T-cell (primary cell): ENCODE measurements around a stretch of chr2.

GRCh38 chr2:20108-20399, 26.3 kb downstream of the FAM110C start:
- PRO-cap, 7 experiments, result no peak in any of the 7 experiments

DNA sequence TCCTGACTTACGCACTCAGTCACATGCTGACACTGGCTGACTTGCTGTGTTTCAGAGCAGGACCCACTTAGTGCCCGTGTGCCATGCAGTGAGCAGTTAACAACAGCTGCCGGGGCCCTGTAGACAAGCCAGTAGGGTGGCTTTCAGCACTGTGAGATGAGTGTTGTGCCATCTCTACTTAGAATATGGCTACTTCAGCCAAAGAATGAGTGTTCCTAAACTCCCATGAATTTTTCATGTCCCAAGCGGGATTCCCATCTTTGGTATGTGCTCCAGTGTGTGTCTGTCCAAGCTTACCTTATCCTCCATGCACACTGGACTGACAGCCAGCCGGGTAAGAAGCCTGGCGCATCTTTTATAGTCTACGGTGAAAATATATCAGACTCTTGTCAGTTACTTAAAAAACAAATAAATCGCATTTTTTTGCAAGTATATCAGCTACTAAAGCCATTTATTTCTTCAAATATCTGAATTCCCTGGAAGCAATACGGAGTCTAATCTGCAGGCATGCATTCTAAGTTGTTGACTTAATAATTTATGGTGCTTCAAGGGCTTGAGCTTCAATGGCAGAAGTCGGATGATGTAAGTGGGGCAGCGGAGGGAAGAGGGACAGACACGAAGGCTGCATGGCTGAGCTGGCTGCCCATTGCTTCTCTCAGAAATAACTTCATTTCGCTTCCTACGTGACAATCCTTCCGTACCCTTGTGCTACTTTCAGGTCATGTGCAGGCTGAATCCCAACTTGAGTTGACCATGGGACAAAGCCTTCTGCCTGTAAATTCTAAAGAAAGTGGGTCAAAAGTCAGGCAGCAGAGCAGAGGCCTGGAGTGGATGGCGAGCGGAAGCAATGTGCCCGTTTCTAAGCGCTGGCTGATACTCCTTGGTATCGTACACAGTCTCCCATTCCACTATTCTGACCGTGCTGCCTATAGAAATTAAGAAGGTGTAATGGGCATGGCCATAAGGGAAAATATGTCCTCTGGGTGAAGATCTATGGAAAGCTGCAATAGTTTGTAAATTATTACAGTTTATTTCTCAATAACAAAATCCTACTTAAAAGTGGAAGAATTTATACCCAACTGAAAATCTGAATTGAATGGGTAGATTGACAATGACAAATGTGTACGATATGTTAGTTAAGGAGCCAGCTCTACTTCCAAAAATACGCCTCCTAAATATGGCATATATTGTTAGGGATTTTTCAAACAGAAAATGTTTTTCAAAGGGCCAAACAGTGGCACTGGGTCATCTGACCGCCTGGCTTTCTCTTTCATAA, 4.6 kb downstream of the ALKAL2 start:
- PRO-cap, 7 experiments, result peak in 1 of 7 experiments; most common plus-strand start position 982 of the sequence (in 1)

- PRO-cap, 7 experiments, result no peak in any of the 7 experiments
Measured at GRCh38 chr2:672992-673473, 4.2 kb downstream of the TMEM18 start.

DNA sequence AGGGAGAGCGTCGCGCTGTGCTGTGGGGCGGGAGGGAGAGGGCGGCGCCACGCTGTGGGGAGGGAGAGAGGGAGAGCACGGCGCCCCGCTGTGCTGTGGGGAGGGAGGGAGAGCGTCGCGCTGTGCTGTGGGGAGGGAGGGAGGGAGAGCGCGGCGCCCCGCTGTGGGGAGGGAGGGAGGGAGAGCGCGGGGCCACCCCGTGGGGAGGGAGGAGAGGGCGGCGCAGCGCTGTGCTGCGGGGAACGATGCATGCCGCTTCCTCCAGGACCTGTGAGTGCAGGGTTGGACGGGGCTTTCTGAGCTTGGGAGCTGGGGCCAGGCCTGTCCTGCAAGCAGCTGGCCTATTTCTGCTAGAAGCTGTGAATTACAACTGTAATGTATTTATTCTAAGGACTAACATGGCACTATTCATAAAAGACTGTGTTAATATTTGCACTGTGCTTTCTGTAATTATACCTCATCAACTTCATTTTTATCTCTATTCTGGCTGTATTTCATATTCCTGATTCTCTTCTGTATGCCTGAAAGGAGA, 106.2 kb downstream of the SNTG2 start:
- PRO-cap, 7 experiments, result no peak in any of the 7 experiments

GRCh38 chr2:1448782-1449195, 35.5 kb downstream of the TPO start:
- PRO-cap, 7 experiments, result no peak in any of the 7 experiments

DNA sequence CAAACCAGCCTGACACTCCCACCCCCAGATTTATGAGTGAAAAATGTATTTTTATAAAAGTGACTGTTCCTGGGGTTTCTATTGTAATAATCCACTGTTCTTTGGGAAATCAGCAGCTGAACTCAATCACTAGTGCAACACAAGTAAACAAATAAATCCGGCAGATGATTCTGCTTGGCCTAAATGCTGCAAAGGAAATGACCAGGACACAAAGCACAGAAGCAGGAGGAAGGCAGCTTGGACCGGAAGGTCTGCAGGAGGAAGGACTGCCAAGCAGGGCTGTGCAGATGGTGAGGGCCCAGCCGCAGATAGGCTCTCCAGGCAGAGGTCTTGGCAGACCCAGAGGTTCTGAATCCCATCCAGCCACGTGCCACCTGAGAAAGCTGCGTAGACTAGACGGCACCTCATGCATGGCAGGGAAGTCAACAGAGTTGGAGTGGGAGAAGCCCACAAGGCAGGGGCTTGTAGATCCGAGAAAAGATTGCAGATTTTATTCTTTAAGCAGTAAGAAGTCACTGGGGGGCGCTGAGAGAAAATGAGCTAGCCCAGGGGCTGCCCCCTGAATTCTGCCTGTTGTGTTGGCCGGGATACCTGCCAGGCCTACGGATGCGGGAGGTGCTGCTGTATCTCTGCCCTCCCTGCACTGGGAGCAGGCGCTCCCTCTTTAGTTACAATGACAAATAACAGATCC, 153.6 kb downstream of the PXDN start:
- PRO-cap, 7 experiments, result no peak in any of the 7 experiments

DNA sequence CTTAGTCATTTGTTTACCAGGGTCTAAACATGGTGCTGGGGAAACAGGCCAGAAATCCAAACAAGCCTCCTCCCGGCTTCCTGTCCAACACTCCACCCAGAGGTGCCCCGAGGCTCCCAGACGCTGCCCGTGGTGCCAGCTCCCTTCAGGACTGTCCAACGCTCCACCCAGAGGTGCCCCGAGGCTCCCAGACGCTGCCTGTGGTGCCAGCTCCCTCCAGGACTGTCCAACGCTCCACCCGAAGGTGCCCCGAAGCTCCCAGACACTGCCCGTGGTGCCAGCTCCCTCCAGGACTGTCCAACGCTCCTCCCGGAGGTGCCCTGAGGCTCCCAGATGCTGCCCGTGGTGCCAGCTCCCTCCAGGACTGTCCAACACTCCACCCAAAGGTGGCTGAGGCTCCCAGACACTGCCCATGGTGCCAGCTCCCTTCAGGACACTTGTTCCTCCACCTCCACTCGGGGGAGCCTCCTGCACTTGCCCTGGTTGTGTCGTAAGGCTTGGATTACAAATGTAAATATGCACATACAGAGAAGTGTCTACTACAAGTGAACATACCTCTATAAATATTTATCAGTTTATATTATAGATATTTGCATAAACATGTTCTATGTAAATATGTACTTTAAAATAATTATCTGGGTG, 143.4 kb downstream of the PXDN start:
- PRO-cap, 7 experiments, result no peak in any of the 7 experiments

DNA sequence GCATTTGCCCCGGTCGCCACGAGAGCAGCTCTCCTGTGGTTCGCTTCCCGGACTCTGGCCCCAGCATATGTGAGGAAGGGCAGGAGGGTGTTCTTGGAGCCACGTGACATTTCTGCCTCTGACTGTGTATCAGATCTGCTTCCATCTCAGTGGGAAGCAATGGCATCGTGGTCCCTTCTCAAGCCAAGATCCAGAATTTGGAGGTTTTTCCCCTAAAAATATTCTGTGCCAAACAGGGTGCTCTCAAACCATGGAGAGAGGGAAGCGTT, 74.2 kb upstream of the PXDN start:
- PRO-cap, 7 experiments, result no peak in any of the 7 experiments

GRCh38 chr2:2014121-2014858, 270.0 kb upstream of the PXDN start:
- PRO-cap, 7 experiments, result no peak in any of the 7 experiments

- PRO-cap, 7 experiments, result no peak in any of the 7 experiments
Measured at GRCh38 chr2:2328763-2329371, 2.2 kb downstream of the MYT1L start.

- PRO-cap, 7 experiments, result peak in 5 of 7 experiments; most common plus-strand start chr2:3127475 (in 2); most common minus-strand start chr2:3127372 (in 2)
Measured at GRCh38 chr2:3127208-3128294, 250.1 kb downstream of the EIPR1 start.

GRCh38 chr2:3222854-3223646, 154.6 kb downstream of the EIPR1 start:
- PRO-cap, 7 experiments, result peak in 7 of 7 experiments; most common plus-strand start chr2:3222996 (in 7); most common minus-strand start chr2:3223336 (in 4)

DNA sequence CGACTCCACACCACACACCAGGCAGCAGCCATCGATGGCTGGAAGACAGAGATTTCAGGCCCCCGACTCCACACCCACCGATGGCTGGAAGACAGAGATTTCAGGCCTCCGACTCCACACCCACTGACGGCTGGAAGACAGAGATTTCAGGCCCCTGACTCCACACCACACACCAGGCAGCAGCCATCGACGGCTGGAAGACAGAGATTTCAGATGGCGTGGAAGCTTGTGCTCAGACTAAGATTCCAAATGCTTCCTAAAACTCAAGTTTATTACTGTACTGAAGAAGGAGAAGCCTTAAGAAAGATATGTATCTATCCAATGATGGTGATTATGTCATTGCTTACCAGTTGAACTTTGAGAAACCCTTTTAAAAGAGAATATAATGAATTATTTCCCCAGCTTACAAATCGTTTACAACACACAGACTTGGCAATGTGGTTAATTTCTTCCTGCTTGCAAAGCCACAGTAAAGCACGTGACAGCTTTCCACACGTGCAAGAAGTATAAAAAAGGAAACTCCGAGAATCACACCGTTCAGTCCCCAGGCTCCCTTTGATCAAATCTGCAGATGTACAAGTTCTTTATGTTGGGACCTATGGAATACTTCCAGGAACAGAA, 135.1 kb downstream of the EIPR1 start:
- PRO-cap, 7 experiments, result peak in 3 of 7 experiments; most common plus-strand start position 536 of the sequence (in 3); most common minus-strand start position 282 of the sequence (in 1)

GRCh38 chr2:3280645-3281276, 96.9 kb downstream of the EIPR1 start:
- PRO-cap, 7 experiments, result no peak in any of the 7 experiments

- PRO-cap, 7 experiments, result no peak in any of the 7 experiments
Measured at GRCh38 chr2:3324862-3325224, 52.8 kb downstream of the EIPR1 start.

DNA sequence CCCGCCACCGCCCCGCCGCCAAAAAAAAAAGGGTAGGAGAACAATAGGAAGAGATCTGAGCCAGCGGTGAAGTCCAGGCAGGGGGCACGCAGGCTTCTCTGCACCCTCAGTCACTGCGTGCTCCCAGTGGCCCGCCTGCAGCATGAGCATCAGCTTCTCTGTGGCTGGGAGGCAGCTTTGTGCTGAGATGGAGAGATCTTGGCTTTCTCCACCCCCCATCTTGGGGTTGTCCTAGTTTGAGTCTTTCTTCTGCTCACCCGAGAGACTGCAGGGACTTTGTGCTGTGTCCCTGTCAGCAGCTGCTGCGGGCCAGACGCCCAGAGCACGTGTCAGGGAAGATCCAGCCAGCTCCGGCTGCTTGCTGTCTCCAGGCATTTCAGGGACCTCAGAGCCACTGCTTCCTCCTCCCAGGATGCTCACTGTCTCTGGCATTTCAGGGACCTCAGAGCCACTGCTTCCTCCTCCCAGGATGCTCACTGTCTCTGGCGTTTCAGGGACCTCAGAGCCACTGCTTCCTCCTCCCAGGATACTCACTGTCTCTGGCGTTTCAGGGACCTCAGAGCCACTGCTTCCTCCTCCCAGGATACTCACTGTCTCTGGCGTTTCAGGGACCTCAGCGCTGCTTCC, 20.4 kb downstream of the TRAPPC12 start:
- PRO-cap, 7 experiments, result no peak in any of the 7 experiments

GRCh38 chr2:3452918-3453955, 66.1 kb downstream of the ADI1 start:
- PRO-cap, 7 experiments, result no peak in any of the 7 experiments

DNA sequence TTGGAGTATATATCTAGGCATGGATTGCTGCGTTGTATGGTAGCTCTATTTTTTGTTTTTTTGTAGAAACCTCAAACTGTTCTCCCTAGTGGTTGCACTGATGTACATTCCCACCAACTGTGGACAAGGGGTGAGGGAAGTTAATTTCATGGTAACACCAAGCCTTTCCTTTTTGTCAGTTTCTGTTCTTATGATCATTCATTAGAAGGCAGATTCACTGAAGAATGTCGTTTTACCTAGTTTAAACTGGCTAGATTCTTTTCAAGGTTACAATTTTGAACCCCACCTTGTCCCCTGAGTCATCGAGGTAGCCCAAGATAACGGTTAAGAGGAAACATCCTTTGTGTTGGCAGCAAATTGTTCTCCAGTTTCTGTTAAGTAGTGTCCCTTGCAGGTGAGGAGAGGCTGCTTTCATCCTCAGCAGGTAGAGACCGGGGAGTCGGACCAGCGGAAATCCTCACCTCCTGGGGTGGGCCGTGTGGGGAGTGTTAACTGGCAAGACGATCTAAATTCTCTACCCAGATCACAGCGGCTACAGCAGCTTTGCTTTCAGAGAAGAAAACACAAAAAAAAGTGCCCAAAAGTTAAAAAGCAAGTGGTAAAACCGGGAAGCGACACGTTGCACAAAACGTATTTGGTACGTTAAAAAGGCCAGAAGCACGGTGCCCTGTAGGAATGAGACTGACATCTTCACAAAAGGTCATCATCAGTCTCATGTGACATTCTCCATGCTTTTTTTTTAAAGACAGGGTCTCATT, 63.3 kb downstream of the ADI1 start:
- PRO-cap, 7 experiments, result no peak in any of the 7 experiments

GRCh38 chr2:3535654-3536730, 16.7 kb upstream of the ADI1 start:
- PRO-cap, 7 experiments, result peak in 4 of 7 experiments; most common plus-strand start chr2:3536262 (in 4)

DNA sequence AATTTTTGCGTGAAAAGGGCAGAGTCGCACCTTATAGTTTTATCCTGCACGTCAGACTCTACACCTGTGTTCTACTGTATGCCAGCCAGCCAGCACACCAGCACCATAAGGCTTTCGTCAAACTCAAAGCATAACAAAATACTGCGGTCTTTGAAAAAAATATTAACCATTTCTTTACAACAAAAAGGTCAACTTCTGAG, 951 bp downstream of the RNASEH1 start:
- PRO-cap, 7 experiments, result no peak in any of the 7 experiments